Panc1 (cell line): ENCODE measurements around a stretch of chr2.

DNA sequence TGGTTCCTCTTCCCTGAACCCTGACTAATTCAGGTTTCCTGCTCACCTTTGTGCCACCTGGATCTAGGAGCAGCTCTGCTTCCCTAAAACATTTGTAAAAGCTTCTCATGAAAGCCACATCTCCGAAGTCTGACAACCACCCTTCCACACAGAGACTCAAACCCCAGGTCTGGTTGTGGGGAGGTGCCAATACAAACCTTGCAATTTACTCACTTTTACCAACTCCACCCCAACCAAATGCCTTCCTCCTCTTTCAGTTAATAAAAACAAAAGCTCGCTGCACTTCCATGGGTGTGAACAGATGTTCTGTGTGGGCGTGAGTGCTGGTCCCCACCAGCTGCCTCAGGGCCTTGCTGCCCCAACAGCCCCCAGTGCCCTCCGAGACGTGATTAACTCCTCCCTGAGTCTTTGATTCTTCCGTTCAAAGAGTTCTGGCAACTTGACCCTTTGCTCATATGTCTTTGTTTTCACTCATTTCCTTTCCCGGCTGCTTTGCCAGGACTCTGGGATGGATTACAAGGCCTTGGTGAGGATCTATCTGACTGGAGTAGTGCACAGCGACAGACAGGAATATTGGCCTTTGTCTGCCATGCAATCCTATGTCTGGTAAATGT is 258.8 kb upstream of the CXCR4 start:
- RRBS, 2 experiments = no CpG with 5 or more reads among the region's 8 CpGs

- RRBS, 2 experiments = no CpG with 5 or more reads among the region's 3 CpGs
These were observed 16.9 kb upstream of the HNMT start for GRCh38 chr2:137947371-137947803.

- RRBS, 2 experiments = no CpG with 5 or more reads among the region's 13 CpGs
These were observed 11.9 kb upstream of the HNMT start for GRCh38 chr2:137952316-137952888.

DNA sequence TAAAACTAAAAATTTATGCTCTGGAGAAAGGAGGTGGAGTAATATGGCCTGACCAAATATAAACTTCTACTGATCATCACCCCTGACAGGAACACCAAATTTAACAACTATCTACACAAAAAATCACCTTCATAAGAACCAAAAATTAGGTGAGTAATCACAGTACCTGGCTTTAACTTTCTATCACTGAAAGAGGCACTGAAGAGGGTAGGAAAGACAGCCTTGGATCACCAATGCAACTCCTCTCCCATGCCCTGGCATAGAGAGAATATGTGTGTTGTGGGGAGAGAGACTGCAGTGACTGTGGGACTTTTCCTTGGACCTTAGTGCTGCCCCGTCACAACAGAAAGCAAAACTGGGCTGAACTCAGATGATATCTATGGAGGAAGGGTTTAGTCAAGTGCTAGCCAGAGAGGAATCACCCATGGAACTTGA is 106.1 kb upstream of the SPOPL start:
- RRBS, 2 experiments = no CpG with 5 or more reads among the region's 1 CpG

DNA sequence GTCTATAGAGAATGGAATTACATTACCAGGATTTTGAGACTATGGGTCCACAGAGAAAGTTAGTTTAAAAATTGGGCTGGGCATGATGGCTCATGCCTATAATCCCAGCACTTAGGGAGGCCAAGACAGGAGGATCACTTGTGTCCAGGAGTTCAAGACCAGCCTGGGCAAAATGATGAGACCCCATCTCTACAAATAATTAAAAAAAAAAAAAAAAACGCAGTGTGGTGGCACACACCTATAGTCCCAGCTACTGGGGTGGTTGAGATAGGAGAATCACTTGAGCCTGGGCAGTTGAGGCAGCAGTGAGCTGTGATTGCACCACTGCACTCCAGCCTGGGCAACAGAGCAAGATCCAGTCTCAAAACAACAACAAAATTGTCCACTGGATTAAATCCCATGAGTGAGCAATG is 1469.5 kb downstream of the LRP1B start:
- RRBS, 2 experiments = no CpG with 5 or more reads among the region's 1 CpG

DNA sequence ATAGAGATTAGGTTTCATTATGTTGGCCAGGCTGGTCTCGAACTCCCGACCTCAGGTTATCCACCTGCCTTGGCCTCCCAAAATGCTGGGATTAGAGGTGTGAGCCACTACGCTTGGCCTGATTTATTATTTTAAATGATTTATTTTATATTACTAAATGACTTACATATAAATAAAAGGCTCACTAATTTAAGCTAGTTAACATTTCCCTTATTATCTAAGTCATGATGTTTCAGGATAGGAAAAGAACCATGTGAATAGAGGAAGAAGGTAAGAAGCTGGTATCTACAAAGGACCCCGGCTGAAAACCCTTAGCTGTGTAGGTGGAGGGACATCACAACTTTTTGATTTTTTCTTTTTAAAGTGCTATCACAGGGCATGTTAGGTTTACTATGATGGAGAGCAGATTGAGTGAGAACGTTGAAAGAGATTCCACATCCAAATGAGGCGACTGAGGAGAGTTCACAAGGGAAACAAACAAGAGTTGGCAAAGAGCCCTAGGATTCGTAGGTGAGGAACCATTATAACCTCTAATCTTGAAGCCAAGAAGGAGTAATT is 197.5 kb upstream of the LRP1B start:
- RRBS, 2 experiments = no CpG with 5 or more reads among the region's 7 CpGs

- RRBS, 2 experiments = no CpG with 5 or more reads among the region's 3 CpGs
These were observed 2.0 kb downstream of the KYNU start for GRCh38 chr2:142879479-142879934.

DNA sequence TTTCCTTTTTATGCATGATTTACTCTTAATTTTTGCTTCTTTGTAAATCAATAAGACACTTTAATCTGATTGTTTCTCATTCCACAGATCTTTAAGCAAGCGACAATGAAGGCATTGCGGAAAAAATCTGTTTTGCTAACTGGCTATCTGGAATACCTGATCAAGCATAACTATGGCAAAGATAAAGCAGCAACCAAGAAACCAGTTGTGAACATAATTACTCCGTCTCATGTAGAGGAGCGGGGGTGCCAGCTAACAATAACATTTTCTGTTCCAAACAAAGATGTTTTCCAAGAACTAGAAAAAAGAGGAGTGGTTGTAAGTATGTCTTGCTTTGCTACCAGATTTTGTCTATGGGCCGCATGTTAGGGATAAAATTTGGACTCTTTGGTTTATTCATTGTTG is 88.9 kb upstream of the ARHGAP15 start:
- RRBS, 2 experiments = no CpG with 5 or more reads among the region's 5 CpGs

DNA sequence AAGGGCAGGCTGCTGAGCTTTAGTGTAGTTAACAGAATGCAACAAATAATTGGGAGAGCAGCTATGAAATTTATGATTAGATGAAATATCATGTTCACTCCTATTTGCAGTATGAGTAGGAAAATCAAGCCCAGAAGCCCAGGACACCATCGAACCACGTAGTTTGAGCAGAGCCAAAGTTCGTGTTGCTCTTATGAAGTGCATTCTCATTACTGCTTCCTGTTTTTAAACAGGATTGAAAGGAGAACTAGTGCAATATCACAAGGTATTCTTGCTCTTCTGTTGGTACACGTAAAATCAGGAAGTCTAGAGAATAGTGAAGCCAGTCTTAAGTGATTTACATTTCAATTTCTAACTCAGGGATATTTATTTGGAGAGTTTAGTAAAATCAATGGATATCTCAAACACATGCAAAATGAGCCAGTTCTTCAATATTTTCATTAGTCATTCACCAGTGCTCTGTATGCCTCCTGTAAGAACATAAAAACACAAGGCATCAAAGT is 21.1 kb downstream of the ARHGAP15 start:
- RRBS, 2 experiments = no CpG with 5 or more reads among the region's 4 CpGs

DNA sequence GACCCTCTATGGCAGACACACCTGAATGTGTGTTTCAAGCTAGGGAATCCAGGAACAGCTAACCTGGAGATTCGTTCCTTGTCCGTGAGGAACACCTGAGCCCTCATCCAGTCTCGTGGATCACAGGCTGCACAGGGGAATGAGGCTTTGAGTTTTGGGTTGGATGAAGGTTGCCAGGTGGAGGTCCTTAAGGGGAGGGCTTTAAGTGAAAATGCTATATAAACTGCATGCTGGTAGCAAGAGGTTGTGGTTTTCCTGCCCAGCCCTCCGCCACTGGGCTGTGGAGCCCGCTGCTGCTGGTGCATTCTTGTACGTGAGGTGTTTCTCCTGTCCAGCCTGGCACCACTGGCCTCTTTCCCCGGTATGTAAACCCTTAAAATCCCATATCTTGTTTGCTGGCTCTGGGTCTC is 117.8 kb downstream of the ARHGAP15 start:
- RRBS, 2 experiments = no CpG with 5 or more reads among the region's 7 CpGs

- RRBS, 2 experiments = no CpG with 5 or more reads among the region's 7 CpGs
These were observed 353.4 kb downstream of the ARHGAP15 start for GRCh38 chr2:143482606-143483098.

DNA sequence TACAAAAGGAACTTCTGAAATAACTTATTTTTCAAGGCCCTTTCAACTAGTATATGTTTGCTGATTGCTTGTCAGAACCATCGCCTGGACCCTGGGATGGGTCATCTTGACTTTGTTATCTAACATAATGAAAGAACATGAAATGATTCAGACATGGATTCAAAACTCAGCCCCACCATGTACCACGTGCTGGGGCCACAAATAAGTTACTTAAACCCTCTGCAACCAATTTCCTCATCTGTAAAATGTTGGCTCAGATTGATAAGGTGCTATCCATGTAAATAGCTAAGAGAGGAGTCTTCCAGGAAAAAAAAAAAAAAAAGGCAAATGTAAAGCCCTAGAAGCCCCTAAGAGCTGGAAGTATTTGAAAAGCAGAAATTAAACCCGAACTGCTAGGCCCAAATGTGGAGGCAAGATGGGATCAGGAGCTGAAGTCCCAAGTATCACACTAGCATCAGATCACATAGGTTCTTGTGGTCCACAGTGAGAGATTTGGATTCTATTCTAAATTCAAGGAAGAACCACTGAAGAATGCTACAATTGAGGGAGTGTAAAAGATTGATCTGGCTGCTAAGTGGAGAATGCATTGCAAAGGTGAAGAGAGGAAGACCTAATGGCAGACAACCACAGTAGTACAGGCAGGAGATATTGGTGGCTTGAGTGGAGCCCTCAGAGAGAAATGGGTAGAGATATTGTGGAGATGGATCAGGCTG is 574.6 kb downstream of the ARHGAP15 start:
- RRBS, 2 experiments = no CpG with 5 or more reads among the region's 3 CpGs

GRCh38 chr2:143793657-143793929 is 538.7 kb downstream of the GTDC1 start:
- RRBS, 2 experiments = no CpG with 5 or more reads among the region's 5 CpGs

DNA sequence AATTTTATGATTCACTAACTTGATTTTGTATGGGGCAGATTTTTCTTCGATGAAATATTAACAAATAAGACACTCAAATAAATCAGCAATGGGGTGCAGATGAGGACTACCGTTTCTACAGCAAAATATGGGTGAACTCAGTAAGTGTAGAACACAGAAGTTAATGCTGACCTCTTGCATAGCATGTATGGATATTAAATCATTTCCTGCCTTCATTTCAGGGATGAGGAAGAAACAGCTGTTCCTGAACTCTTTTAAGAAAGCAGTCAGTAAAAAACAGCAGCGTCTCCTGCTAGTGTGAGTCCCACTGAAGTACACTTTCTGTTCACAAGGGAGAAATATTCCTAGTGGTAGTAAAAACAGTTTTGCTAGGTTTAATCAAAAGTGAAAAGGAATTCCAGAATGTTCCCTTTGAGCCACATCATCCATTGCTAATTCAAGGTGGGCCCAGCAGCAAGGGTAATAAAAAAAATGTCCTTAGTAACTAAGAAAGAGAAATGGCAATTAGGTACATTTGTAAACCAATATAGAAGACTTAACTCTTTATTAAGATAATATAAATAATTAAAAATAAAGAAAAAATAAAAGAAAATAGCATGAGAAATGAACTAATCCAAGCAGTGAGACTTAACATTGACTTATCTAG is 191.3 kb downstream of the GTDC1 start:
- RRBS, 2 experiments = no CpG with 5 or more reads among the region's 3 CpGs

DNA sequence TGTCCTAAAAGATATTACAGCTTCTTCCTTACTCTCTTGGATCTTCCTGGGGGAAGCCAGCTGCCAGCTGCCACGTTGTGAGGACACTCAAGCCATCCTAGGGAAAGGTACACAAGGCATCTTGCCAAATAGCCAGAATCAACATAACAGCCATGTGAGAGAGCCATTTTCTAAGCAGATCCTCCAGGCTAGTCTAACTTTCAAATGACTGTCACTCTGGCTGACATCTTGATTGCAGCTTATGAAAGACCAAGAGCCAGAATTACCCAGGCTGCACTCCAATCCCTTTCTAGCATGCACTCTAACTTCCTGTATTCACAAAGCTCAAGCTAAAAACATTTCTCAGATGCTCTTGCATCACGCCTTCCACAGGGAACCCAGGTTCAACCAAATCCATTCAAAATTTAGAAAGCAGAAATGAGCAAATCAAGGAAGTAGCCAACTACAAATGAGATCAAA is 94.5 kb downstream of the GTDC1 start:
- RRBS, 2 experiments = no CpG with 5 or more reads among the region's 2 CpGs

DNA sequence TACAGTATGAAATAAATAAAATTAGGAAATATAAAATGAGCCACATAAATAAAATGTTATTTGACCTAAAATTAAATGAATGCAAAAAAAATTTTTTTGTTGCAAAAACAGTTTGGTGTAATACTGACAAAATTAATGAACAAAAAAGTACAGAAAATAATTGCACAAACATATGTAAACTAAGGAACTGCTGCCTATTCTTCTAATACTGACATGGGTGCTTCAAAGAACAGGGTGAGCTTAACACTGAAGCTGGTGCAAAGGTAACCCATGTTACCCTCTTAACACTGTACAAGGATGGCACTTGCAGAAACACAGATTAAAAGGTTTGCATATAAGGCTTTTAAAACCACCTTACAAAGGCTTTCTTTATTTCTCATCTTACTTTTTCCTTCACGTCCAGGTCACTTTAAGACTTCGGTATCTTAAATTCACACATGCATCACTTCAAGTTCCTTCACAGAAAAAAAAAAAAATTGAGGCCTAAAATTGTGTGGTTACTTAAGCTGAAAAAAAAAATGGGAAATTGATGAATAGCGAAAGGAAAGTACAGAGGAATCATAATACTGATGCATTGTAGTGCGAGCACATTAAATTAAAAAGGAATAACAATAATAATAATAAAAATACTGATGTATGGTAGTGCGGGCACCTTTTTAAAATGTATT is 56.2 kb upstream of the GTDC1 start:
- RRBS, 2 experiments = no CpG with 5 or more reads among the region's 5 CpGs

GRCh38 chr2:144389096-144390209 is 57.1 kb upstream of the GTDC1 start:
- RRBS, 2 experiments = no CpG with 5 or more reads among the region's 46 CpGs